ENCODE measurements around the genes ATXN7L2 and AMIGO1.

DNA sequence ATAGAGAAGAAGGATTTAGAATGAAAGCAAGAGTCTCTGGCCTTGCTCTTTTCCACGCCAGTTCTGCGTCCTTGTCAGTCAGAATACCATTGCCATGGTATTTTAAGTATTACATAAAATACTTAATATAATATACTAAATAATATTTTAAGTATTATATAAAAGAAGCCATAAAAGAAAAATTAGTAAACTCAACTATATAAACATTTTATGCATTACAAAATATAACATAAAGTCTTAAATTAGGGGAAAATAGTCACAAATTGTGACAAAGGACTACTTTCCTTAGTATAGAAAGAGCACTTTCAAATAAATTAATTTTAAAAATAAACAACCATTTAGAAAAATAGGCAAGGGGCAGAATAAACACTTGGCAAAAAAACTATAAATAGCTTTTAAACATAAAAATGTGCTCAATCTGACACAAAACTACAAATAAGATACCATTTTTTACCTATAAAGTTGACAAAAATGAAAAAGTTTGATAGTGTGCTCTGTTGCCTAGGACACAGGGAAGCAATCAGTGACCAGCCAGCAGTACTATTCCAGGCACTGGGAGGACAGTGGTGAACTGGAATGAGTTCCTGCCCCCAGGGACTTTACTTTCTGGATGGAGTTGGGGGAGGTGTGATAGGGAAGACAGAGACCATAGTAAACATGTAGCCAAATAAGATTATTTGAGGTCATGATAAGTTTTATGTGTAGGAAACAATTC is 41.6 kb downstream of the EEIG2 start:
- PRO-cap: no peak

GRCh38 chr1:108699107-108700042 is 7.3 kb downstream of the PRPF38B start:
- PRO-cap: no peak

GRCh38 chr1:108888784-108889447 is 12.1 kb downstream of the GPSM2 start:
- PRO-cap: no peak

- PRO-cap: no peak
Observed at GRCh38 chr1:109115940-109116332, 2.0 kb downstream of the ELAPOR1 start.

GRCh38 chr1:109148908-109149781 is 35.2 kb downstream of the ELAPOR1 start:
- PRO-cap: no peak

- PRO-cap: no peak
Observed at GRCh38 chr1:109150986-109151616, 37.2 kb downstream of the ELAPOR1 start.

GRCh38 chr1:109162207-109162752 is 48.4 kb downstream of the ELAPOR1 start:
- PRO-cap: no peak

DNA sequence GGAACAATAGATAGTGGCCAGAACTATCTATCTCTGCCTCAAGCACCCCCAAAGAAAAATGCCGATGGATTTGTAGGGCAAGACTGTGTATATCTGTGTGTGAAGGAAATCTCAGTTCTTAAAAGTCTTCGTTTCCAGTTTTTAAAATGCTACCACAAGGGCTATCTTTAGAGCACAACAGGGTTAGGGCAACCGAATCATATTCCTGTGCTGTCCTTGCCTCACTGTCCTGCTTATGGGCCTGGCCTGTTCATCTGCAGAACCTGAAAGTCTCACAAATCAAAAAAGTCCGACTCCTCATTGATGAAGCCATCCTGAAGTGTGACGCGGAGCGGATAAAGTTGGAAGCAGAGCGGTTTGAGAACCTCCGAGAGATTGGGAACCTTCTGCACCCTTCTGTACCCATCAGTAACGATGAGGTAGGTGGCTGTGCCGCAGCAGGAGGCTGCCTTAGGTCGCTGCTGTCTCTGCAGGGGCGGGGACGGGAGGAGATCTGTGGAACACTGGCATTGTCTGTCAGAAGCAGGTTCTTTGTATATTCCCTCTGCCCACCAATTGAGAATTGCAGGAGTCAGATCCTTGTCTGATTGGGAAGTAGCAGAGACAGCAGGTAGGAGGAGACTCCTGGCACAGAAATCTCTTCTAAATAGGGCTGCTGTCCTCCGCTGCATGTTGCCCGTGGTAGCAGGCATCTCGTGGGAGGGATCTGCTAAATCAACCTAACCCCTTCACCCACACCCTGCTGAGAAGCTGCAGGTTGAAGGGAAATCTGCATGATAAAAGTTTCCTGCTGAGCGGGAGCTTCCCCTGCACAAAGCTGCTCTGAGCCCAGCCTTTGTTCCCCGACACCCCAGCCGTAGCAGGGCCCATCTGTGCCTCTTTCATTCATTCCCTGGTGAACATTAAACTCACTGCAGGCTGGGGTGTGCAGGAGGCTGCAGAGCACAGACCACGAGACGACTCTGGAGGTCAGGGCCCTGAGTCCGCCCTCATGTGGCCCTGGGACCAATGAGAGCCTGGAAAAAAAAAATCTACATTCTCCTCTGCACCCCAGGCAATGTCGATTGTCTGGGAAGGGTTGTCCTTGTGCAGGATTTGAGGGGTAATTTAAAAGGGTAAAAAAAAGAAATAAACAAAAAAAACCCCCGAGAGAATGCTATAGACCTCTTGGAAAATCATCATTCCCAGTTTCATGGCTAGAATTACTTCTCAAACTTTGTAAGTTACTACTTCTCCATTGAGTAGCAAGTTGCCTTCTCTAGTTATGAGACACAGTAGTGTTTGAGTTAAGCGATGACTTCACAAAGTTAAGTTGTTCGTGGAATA is 15.9 kb downstream of the SARS1 start:
- PRO-cap: no peak

DNA sequence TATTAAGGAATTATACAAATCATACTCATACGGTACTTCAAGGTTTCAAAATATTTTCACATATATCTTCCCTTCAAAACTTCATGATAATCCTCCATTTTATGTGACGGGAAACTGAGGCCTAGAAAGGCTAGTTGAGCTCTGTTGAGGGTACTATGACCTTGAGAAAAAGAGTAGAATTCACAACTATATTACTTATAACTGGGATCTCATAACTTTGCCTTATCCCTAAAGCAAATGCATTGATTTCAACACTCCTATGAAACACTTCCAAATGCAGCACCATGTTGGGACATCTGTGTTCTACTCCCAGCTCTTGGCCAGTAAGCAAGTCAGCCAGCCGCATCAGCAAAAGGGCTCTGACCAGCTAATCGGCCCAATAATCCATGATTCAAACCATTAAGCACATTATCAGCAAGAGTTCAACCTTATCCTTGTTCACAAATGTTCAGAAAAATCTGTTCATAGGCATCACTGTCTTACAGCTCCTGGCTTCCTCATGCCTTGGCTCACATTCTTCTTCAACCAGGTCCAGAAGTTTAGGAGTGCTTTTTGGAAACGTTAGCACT is 8.5 kb downstream of the SORT1 start:
- PRO-cap: no peak

DNA sequence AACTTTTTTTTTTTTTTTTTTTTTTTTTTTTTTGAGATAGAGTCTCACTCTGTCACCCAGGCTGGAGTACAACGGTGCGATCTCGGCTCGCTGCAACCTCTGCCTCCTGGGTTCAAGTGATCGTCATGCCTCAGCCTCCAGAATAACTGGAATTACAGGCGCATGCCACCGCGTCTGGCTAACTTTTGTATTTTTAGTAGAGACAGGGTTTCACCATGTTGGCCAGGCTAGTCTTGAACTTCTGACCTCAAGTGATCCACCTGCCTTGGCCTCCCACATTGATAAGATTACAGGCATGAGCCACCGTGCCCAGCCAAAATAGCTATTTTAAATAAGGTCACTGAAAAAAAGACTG is 2.5 kb downstream of the SORT1 start:
- PRO-cap: no peak

DNA sequence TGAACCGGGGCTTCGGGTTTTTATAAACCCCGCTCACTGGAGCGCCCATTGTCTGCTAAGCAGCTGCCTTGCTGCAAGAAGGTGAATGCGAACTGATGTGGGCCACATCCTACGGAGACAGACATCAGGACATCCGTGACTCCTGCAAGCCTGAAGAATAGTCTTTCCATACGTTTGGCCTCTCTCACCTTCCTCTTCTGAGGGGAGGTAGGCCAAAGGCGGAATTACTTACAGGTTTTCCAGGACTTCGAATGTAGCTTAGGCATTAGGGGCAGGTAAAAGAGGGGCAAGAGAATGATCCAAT is 642 bp upstream of the SORT1 start:
- PRO-cap: no peak

- PRO-cap: no peak
Observed at GRCh38 chr1:109415100-109415637, 11.1 kb downstream of the PSMA5 start.

DNA sequence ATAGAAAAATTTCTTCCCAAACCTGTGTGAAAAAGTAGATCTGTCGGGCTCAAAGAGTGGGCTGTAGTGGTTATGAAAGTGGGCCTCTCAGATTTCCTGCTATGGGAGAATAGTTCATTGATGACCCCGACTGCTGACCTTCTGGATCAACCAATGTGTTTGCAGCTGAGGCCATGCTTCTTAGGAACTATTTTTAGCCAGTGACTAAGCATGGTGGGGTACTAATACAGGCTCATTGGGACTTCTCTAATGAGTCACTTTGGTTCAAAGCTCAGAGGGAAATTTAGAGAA is 12.5 kb upstream of the PSMA5 start:
- PRO-cap: no peak

GRCh38 chr1:109483565-109484401 is at the start of gene ATXN7L2:
TSS of gene ATXN7L2 (plus strand) at chr1:109483905.
- PRO-cap: bidirectional peak, plus-strand start at chr1:109483983, minus-strand start at chr1:109483705

DNA sequence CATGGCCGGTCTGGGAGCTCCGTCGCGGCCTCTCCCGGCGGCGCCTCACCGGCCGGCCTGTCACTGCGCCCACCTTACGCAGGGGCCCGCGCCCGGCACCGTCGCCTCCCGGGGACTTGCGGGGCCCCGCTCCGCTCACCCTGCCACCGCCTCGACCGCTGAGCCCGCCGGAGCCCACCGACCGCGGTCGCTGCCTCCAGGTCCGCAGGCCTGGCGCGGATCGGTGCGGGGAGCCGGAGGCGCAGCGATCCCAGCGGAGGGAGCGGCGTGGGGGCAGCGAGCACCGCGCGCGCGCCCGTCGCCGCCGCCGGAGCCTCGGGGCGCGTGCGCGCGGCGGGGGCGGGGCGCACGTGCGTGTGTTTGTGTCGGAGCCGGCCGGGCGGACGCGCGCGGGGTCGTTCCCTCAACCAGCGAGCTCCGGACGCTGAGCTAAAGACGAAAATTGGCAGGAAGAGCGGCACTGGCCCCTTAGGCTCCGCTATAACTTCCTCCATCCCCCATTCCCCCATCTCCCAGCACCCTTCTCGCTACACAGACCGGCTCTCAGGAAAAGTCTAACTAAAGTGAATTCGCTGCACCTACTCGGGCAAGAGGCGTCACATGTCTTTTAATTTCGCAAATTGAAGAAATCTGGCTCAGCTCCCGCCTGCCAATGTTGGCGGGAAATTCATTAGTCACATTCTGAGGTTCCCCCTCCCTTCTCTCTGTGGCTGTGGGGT is at the start of gene AMIGO1:
AMIGO1 (minus strand) TSS at position 282 of the 719 bp plus-strand sequence.
- PRO-cap: no peak

DNA sequence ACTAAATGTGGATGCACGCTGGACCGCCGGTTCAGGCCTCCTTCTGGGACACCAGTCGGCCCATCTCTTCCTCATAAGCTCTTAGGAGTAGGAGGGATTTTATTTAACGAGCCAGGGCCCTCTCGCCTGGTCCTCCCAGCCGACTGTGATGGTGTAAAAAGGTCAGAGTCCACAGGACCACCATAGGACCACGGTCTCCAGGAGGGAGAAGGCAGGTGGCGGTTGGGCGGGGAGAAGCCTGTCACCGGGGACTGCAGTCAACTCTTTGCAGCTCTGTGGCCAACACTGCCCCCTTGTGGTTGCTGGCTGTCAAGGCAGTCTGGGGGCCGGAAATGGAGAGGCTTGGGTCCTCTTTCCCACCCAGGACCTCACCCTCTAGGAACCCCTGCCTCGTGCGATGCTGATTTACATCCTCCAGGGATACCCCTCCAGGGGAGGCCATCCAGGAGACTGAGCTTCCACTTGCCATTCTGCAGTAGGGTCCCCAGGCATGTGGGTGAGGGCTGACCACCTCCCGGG is 7.4 kb upstream of the GPR61 start:
- PRO-cap: no peak

DNA sequence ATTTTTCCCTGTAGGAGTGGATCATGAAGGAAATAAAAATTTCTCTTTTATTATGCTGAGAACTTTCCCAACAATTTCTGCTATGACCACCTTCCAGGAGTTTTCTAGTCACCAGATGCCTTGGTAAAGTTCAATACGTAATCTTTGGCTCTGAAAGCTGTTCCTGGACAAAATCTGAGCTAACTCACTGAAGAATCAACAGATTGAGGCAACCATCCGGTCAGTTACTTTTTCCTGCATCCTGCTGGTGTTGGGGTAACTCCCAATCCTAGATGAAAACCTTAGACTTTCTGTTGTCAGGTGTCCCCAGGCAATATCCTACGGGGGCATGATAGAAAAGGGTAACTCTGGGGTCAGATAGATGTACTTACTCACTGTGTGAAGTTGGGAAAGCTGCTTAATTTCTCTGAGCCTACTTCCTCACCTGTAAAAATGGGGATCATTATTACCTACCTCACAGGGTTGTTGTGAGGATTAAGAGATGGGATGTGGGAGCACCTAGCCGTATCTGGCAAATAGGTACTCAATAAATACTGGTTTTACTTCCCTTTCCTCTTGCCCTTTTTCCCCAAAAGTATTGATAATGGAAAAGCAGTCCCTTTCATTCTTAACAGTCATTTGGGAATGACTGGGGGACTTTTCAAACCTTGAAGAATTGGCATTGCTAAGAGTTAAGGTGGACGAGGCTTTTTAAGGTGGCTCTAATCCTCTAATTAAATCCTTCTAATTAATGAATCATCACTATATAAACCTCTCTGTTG is 1.5 kb upstream of the GNAI3 start:
- PRO-cap: no peak

DNA sequence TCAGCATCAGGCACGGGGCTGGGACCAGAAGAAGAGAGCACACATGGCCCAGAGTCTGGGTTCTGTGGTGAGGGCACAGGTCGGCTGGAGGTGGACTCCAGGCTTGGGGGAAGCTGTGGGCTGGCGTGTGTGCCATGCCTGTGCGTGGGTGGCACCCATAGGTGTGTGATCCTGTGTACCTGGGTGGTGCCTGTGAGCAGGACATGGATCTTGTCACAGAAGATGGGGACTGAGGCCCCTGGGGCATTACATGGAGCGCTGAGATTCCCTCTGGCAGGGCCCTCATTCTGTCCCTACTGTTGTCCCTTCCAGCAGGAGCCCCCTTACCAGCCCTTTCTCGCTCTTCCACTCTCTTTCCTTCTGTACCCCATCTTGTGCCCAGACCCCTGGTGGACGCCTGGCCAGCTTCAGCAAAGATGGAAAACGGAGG is 466 bp upstream of the EPS8L3 start:
- PRO-cap: no peak

- PRO-cap: no peak
Observed at GRCh38 chr1:109767290-109767557, 3.5 kb upstream of the EPS8L3 start.

DNA sequence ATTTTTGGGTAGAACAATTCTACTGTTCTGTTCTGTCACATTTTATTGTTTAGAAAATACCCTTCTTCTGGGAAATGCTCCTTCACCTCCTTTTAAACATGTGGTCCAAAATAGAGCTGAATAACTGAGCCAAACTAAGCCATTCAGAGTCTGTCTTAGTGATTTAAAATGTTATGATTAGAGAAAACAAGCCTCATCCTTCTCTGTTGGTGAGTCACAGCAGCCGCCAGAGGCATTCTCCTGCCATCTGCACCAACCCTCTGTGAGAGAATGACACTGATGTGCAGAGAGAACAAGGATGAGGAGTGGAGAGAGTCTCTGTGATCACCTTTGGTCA is 38.5 kb upstream of the CSF1 start:
- PRO-cap: no peak